Vein endothelial cell (primary cell): ENCODE results near the gene FAM216B.

DNA sequence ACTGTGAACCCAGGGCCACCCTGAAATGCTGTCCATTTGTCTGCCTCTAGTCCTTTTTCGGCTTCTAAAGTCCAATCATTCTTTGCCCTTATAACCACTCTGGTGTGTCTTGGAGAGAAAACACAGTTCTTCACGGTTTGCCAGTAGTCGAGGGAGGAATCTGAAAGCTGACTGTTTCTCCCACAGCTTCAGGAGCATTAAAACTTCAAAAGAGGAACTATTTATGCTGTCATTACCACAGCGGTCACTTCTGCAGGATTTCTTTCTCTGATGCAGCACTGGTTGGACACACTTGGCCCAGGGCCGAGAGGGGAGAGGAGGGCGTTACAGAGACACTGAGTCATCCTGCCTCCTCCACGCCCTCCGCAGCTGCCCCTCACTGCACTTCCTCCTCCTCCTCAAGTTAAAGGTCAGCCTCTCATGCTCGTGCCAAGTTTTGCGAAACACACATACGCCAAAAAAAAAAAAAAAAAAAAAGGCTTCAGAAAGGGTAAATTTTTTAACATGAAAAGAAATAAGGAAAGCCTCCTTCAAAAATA is 264.1 kb downstream of the FOXO1 start:
- CAGE, long polyA plus RNA = no peak

- CAGE, long polyA plus RNA = no peak
These were observed 48.4 kb downstream of the FOXO1 start for GRCh38 chr13:40617814-40618575.

DNA sequence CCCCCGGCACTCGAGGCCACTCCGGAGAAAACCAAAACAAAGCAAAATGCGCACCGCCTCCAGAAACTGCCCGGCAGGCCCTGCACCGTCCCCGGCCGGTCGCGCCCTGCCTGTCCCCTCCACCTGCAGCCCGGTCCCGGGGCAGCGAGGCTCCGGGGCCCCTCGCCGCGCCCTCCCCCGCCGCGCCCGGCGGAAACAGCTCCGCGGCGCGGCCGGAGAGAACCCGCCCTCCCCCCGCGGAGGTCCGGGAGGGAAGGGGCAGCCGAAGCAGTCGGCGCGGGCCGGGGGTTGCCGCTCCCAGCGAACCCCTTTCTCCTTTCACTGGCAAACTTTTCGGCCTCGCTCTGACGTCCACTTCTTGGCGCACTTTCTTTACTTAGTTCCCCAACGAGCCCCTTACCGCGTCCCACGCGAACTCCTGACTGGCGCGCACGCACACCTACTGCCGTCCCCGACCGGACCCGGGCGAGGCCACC is 1.4 kb downstream of the FOXO1 start:
- CAGE, long polyA plus RNA = no peak

DNA sequence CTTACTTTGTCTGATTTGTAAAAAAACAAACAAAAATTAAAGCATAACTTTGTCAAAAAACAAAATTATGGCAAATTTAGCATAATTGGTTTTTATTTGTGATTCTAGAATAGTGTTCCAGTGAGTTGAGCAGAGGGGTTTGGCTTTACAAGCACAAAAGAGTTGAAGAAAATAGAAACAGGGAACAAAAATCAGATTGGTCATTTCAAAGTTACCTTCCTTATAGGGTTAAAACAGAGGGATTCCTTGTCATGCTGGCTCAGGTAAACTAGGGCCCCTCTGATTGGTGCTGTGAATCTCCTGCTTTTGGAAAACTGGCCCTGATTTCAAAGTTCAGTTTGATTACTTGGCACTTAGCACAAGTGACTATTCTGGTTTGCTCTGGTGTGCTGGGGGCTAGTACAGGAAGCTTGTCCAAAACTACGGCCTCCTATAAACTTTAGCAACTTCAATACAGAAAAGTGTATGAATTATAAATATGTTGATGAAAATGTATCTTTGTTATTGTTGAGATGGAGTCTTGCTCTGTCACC is 1.8 kb upstream of the MRPS31 start:
- CAGE, long polyA plus RNA = no peak

- CAGE, long polyA plus RNA = no peak
These were observed 5.1 kb upstream of the SLC25A15 start for GRCh38 chr13:40784340-40784770.

DNA sequence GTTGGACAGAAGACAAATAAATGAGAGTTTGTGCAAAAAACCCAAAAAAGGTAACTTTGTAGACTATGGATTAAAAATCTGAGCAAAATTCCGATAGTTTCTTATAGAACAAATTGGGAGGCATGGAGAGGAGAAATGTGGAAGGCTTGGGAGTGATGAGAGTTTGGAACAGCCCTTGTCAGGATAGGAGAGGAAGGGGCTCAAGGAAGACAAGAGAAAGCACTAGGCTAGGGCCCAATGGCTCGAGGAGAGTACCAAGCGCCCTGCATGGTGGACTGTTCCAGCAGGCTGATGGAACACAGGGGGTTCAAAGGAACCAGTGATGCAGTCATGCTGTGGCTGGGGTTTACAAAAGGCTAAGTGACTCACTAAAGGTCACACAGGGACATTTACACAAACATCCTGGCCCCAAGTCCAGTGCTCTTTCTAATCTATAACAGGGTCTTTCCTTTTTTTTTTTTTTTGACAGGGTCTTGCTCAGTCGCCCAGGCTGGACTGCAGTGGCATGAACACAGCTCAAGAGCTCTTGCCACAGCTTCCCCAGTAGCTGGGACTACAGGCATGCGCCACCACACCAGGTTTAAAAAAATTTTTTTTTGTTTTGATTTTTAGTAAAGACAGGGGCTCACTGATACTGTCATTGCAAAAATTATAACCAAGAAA is 2.9 kb upstream of the SLC25A15 start:
- CAGE, long polyA plus RNA = no peak

GRCh38 chr13:40940852-40941516 is 78.1 kb downstream of the ELF1 start:
- CAGE, long polyA plus RNA = no peak

- CAGE, long polyA plus RNA = no peak
These were observed 72.7 kb downstream of the ELF1 start for GRCh38 chr13:40946174-40947052.

DNA sequence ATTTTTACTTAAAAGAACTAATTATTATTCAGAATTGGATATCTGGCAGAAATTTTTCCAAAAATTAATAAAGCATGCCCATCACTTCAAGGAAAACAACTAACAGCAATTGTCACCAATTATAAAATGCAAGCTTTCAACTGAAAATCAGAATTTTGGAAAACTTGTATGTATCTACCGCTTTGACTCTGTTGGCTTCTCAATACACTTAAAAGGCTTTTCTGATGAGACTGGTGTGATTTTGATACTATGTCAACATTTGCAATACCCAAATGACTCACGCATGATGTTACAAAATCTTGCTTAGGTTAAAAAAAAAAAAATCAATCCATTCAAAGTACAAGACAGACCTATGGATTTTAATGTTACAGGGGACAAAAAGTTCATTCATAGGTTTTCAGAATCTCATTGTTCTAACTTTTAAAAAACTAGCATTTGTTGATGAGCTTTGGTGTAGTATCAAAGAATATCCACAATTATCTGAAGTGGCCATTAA is 10.8 kb downstream of the ELF1 start:
- CAGE, long polyA plus RNA = no peak

DNA sequence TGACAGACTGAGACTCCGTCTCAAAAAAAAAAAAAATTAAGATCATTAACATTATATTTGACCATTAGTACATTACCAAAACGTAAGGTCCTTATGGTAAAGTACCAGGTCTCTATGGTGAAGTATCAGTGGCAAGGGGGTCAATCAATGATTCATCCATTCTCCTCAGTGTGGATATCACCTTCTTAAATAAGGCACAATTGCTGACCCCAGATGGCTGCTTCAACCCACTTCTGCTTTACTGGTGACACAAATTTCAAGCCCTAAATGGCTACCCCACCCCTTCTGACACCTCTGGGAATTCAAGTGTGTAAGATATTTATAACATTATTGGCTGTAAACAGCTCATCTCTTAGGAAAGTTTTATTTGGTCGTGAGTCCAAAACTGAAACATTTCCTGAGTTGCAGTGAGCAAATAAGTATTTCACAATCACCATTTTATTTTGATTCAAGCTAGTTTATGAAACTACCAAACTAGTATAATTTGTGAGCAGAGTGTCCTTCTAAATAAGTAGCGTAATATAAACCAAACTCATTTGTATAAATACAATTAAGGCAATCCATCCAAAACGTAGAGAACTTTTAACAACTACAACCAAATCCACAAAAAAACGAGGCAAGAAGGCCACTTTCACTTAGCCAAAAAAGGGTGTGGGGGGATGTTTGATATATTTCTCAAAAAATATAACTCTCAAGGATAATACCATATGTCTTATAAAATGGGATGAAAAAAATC is 7.8 kb upstream of the WBP4 start:
- CAGE, long polyA plus RNA = no peak

GRCh38 chr13:41464187-41464989 is 7.0 kb downstream of the RGCC start:
- CAGE, long polyA plus RNA = no peak

DNA sequence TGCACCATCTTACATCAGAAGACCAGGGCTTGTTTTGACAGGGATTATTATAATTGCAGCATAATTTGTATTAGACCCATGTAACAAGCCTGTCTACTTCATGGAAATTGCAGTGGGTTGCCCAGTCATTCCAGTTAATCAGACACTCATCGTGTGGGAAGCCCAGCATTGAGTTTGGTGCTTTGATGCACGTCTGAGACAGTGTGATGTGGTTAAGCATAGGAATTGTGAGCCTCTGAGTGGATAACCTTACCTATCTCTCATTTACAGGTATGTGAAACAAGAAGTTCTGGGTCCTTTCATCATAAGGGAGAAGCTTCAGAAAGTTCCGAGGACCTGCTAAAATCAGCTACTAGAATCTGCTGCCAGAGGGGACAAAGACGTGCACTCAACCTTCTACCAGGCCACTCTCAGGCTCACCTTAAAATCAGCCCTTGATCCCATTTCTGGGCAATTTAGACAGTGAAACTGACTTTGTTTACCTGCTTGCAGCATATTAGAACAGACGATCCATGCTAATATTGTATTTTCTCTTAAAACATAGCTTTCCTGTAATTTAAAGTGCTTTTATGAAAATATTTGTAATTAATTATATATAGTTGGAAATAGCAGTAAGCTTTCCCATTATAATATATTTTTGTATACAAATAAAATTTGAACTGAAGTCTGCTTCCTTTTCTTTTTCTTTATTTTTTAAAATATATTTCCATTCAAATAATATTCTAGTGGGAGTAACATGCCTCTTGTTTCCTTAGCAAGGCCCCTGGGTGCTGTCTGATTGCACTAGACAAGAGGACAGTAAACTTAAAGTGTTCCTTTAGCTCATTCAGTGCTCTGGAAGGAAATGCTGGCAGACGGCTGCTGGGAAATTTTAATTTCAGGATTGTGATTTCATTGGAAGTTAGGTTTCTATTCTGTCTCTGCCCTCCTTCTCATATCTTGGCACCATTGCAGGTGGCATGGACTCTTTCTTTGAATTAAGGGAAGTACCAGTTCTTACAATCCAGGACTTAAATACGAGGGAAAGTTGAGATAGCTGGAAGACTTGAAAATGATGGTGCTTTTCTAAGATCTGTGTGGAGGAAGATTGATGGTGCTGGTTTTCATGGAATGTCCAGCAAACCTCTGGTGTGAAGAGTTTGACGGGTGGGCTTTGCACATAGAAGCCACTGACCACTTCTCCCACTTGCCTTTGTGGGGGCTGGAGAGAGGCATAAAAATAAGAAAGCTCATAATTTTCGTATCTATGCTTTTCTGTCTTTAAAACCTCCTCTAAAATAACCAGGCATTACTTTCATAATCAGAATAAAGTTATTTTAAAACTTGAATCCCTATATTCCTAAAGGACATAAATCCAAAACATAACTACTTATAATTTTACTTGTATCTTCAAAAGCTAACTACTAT is 13.4 kb downstream of the RGCC start:
- CAGE, long polyA plus RNA = no peak

DNA sequence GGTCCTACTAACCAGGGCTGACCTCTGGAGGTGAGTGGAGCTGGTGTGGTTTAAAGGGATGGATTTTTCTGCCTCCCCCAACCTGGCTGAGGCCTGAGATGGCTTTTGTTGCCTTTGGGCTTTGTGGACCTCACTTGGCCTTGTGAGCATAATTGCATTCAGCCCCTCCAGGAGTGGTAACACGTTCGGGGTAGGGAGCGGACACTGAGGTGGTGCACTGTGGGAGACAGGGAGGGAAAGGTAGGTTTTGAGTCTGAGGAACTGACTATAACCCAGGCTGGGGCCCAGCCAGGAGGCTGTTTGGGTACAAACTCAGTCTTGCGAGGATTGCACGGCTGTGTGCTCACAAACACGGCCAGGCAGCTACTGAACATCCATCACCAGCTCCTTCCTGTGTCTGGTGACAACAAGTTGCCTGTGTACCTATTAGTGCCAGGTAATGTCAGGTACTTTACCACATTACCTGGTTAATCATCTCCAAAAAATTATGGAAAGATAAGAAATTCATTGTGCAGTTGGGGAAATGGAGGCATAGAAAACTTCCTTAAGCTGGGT is 97.6 kb downstream of the RGCC start:
- CAGE, long polyA plus RNA = no peak

DNA sequence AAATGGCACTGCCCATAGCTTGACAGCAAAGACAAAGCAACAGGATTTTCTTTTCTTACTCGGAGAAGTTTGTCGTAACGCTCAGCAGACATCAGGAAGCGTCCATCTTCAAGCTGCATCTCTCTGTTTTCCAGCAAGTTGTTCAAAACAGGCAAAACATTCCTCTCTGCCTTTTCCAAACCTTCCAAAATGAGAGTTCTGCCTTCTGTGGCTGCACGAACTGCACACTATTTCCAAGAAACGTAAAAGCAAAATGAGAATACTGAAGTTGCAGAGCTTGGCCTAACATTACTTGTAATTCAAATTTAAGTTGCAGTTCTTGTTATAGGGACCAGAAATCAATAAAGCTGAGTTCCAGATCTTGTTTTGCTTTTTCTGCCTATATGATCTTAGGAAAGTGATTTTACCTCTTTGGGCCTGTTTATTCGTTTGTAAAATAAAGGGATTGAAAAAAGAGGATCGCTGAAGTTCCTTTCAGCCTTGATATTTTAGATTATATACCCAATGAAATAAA is 69.5 kb downstream of the VWA8 start:
- CAGE, long polyA plus RNA = no peak

DNA sequence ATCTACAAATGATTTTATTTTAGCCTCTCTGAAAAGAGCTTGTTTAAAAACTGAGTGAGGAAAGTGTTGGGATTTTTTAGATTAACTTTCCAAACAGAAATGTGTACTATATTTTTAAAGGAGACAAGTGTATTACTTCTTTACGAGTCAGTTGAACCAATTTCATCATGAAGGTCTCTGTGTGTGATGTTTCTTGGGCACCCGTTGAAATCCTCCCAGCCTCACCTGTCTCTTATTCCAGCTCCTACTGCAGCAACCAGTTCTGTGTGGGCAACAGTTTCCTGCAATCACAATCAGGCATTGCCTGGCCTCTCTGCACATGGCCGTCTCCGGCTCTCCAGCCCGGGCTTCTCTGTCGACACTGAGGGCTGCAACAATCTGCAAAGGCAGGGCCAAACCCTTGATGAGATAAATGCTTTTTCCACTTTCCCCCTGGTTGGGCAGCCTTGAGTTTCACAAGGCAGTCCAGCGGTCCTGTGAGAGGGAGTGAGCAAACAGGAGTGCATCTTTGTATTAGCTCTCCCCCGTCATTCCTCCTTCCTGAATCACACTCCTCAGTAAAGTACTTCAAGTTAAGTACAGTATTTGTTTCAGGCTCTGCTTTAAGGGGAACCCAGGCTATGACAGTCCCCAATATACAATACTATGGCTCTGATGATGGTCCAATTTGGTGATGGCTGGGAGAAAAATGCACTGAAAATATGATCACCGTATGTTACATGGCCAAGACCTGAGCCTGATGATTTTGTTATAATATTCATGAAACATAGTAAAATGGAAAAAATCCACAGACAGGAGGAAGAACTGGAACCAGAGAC is 40.7 kb upstream of the VWA8 start:
- CAGE, long polyA plus RNA = no peak

DNA sequence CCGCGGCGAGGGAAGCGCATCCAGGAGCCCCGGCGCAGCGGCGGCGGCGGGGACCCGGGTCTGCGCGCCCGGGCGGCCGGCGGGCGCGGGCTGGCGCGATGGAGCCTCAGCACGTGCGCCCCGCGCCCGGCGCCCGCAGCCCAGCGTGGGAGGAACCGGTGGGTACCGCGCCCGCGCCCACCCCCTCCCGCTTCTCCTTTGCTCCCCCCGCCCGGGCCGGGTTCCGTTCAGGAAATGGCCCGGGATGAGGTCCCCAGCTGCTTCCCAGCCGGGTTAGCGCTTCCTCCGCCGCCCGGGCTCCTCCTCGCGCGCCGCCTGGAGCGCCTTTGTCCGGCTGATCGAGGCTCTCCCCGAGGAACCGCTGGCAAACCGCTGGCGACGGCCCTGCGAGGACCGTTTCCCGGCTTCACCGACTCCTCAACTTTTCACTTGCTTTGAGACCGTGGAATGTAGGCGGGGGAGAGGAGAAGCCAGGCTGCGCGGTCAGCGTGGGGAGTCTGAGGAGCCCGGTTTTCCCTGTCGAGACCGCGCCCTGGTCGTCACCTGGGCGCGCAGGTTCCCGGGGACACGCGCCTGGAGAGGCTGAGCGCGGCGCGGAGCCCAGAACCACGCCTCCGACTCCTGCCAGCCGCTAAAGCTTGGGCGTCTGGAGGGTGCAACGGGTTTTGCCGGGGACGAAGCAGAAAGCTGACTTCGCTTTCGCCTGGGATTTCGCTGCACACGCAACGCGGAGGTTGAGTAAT is 7.5 kb upstream of the DGKH start:
- CAGE, long polyA plus RNA = no peak

DNA sequence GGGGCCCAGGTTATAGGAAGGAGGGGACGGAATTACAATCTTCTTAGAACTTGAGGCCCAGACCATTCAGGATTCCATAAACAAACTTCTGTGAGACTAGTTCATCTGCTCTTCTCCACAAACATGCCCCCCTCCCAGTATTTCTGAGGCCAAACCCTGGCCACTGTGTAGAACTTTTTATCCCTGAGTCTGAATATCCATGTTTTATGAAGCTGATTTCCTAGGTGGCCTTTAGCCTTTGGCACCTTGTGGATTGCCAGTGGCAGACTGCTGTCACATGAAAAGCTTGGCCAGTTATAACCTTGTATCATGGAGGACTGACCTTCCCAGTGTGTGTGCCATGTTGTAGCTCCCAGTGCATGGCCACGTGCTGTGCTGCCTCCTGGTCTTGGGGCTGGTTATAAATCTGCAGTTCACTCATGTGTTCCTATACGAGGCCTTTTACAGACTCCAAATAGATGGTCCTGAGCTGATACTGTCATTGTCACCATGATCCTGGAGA is 91.6 kb downstream of the DGKH start:
- CAGE, long polyA plus RNA = no peak

DNA sequence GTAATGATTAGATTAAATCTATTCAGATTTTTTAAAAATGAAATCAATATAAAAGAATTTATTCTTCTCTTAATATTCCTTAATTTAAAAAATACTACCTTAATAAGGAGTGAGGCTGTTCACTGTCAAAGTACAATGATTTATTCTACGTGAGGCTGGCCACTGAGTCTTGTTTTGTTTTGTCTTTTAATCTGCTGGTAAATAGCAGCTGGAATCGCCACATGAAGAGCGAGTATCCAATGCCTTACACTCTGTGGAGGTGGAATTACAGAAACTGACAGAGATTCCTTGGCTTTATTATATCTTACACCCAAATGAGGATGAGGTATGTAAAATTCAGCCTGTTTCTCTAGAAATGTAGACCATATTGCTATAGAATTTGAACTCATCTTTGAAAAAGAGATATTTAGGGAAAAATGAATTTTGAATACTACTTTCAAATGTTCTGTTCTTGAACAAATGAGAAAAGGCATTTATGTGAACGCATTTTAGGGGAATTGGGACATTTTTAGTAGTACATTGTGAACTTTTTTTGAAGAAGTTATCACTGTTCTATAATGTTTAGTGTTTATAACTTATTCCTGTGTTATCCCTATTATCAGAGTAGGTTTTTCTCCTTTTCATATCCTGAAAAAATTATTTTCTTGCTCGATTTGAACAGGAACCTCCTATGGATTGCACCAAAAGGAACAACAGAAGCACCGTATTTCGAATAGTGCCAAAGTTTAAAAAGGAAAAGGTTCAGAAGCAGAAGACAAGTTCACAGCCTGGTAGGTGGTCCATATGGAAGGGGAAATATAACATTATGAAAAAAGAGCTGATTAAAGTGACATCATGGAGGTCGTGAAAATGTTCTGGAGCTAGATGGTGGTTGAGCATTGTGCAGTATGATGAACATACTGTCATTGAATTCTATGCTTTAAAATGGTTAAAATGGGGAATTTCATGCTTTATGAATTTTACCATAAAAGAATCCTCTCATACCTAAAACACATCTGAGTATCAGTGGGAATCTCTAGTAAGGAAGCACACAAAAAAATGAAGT is 52.6 kb upstream of the AKAP11 start:
- CAGE, long polyA plus RNA = no peak

DNA sequence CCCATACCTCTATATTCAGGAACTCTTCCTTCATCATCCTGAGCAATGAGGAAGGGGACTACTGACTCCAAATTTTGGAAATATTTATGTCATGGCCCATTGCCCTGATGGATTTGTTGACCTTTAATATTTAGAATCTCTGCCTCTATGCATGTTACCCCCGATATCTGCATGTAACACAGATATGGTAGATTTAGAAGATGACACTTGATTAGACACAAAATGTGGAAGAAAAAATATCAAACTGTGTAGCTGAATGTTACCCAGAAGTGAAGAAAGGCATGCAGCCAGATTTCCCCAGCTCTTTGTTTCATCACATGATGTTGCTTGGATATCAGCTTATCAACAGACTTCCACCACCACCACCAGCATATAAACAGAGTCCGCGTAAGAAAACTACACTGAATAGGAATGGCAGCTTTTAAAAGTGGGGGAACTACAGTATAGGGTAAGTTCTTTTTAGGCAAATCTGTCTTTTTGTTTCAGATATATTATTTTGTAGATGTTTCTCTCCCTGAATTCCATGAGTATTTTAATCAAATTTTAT is at the start of gene FAM216B:
FAM216B (plus strand) TSS at position 368 of the 547 bp plus-strand sequence.
- CAGE, long polyA plus RNA = no peak

- CAGE, long polyA plus RNA = no peak
These were observed 34.8 kb downstream of the DNAJC15 start for GRCh38 chr13:43058056-43058723.